SK-MEL-5 (cell line): Measurements from ENCODE around the genes DEFB112 and PKHD1.

DNA sequence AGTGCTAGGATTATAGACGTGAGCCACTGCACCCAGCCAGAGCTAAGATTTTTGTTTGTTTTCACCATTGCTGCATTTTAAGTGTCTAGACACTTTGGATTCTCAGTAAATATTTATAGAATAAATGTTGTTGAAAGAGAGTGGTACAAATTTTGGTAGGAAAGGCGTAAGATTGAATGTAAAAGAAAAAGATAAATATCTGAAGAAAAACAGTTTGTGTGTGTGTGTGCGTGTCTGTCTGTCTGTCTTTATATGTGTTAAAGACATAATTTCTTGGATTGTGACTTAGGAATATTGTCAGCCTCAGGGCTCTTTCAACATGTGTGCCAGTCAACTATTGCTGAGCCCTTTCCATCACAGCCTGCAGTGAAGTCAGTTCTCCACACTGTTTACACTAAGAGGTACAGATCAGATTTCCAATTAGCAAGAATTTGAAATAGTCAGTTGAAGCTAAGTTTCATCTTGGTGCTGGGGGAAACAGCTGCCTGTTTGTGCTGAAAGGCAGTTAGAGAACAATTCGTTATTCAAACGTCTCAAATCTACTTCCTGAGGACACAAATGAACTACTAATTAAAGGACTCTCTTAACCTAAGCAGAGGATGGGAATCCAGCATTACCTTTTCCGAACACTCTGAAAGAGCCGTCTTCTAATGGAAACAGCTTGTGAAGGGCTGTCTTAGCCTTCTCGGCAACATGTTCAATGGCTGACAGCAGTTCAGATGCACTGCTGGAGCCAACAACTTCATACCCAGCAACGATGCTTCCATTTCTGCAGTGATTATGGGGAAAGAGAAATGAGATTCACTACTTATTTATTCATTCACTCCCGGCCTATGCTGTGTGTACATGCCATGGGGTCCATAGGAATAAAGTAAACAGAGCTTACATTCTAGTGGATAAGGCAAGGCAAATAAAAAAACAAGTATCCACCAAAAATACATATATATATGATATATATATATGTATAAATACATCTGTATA is 25.8 kb downstream of the ADGRF1 start:
RAMPAGE:
- cytosol, long total RNA, result no peak
- long total RNA, result no peak
- nucleus, long total RNA, result no peak

GRCh38 chr6:47076704-47077304 is 34.7 kb upstream of the ADGRF1 start:
RAMPAGE:
- cytosol, long total RNA, result no peak
- long total RNA, result no peak
- nucleus, long total RNA, result no peak

DNA sequence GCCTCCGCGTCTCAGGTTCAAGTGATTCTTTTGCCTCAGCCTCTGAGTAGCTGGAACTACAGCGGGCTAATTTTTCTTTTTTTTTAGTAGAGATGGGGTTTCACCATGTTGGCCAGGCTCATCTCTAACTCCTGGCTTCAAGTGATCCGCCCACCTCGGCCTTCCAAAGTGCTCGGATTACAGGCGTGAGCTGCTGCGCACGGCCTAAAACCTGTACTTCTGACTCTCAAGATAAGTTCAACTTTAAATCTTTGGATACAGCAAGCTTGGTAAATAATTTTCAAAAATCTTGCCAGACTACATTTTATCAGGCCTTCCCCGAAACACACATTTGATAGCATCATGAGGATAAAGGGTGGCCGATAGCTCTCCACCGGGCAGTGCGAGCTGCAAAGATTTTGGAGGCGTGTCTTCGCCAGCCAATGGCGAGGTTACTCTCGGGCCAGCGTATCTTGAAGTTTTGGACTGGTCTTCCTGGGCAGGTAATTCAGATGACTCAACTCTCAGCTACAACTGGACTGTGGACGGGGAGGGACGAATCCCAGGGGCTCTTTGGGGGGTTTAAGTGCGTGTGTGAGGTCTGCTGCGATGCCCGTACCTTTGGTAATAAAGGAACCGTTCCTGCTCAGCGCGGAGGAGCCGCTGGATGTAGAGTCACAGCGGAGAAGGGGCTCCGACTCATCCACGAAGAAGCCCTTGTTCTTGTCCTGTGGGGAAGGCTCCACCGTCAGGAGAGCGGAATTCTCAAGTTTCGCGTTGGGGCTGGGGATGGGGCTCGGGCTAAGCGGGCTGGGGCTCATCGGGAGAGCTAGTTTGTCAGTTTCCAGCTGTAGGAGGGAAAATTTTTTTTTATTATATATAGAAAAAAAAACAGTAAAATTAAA is 75.4 kb downstream of the TNFRSF21 start:
RAMPAGE:
- cytosol, long total RNA, result no peak
- long total RNA, result no peak
- nucleus, long total RNA, result no peak

DNA sequence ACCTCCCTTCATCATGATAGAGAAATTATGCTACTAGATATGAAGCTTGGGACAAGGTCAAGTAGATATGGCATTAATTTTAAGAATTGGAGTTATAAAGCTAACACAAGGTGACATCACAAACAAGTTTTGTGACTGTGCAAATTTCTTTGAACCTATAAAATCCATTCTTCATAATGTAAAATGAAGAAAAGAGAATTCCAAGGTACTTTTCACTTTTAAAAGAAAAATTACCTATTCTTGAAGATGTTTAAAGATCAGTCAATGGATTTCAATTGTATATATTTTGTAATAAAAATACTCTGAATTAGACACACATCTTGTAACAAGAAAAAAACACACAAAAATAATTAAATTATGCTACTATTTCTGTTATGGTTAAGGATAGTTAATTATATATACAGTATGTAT is 604.3 kb upstream of the PTCHD4 start:
RAMPAGE:
- cytosol, long total RNA, result no peak
- long total RNA, result no peak
- nucleus, long total RNA, result no peak

DNA sequence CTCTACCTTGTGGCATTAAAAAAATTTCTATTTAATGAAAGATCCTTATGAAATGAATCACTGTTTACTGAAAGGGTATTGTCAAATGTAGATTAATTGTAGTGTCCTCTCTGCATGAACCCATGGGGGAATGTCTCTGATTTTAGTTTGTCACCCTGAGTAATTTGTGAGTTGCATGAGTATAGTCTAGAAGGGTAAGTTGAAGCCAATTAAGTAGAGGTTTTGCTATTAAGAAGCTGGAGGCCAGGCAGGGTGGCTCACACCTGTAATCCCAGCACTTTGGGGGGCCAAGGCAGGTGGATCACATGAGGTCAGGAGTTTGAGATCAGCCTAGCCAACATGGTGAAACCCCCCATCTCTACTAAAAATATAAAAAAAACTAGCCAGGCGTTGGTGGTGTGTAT is 1.2 kb downstream of the GLYATL3 start:
RAMPAGE:
- cytosol, long total RNA, result no peak
- long total RNA, result no peak
- nucleus, long total RNA, result no peak

DNA sequence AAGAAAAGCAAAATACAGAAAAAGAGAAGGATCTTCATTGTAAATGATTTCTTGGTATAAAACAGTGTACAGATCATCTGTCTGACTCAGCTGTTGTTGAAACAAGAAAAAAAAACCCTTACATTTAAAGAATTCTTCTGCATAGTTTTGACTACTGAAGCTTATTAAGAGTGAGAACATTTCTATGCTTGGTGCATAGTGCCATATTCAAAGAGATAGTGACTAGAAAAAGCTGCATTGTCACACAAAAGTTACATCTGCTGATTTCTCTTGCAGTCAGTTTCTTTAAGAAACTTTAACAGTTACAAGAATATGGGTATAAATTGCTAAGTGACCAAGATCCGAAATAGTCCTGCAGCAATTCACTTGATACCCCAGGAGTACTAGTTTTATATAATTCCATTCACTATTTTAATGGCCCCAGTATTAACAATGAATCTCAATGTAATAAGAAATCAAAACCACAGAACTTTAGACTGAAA is at the start of gene DEFB112:
TSS of gene DEFB112 (minus strand) at position 98 of the 482 bp plus-strand sequence.
RAMPAGE:
- cytosol, long total RNA, result no peak
- long total RNA, result no peak
- nucleus, long total RNA, result no peak

GRCh38 chr6:50817339-50817618 is 1.4 kb upstream of the TFAP2B start:
RAMPAGE:
- cytosol, long total RNA, result no peak
- long total RNA, result no peak
- nucleus, long total RNA, result no peak

RAMPAGE:
- cytosol, long total RNA, result no peak
- long total RNA, result no peak
- nucleus, long total RNA, result no peak
Measured at GRCh38 chr6:50842386-50842705, 23.7 kb downstream of the TFAP2B start.

DNA sequence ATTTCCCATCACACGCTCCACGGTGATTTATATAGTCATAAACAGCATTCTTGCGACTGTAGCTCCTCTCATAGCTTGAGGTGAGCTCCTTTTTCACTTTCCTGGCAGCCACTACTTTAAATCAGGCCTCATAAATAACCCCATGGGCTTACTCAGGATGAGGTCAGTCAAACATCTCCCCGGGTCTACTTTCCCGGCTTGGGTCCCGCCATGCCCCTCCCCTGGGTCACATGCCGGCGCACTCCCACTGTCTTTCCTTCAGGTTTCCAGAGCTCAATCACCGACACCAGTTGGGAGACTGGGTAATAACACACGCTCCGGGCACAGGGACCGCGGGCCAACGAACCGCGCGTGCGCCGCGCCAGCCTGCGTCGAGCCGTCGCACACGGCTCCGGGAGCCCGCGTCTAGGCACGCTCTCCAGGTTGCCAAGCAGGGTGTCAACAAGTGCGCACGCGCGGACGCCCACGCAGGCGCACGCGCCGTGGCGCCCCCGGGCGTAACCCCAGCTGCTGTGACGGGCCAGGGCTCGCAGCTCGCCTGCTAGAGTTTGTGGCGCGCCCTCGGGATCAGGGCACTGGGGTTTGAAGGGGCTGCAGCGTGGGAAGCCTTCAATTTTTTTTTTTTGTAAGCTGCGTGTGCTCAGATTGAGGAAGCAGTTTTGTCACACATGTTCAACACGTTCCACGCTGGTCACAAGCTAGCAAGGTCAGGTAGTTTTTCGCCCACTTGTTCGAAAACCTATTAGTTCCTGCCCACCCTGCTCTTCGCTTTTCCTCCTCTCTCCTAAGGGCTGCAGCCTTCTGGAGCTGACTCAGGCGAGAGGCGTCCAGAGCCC is 31.7 kb downstream of the TFAP2B start:
RAMPAGE:
- cytosol, long total RNA, result no peak
- long total RNA, result no peak
- nucleus, long total RNA, result no peak

DNA sequence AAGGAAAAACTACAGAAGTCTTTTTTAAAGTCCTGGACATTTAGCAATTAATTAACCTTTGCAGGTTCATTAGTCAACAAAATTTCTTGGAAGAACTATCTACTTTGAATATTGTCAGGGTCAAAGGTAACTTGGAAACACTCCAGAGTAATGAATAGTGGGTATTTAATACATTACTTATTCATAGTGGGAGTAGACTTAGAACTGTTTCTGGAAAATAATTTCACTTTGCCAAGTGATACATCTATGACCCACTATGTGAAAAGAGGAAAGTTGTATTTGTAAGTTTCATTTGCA is 319.1 kb downstream of the TFAP2B start:
RAMPAGE:
- cytosol, long total RNA, result no peak
- long total RNA, result no peak
- nucleus, long total RNA, result no peak

RAMPAGE:
- cytosol, long total RNA, result no peak
- long total RNA, result no peak
- nucleus, long total RNA, result no peak
Measured at GRCh38 chr6:52087276-52087737, at the start of gene PKHD1. Gene PKHD1, minus strand, starts transcription at chr6:52087613.

RAMPAGE:
- cytosol, long total RNA, result no peak
- long total RNA, result no peak
- nucleus, long total RNA, result no peak
Measured at GRCh38 chr6:52305369-52305728, 20.8 kb upstream of the MCM3 start.

DNA sequence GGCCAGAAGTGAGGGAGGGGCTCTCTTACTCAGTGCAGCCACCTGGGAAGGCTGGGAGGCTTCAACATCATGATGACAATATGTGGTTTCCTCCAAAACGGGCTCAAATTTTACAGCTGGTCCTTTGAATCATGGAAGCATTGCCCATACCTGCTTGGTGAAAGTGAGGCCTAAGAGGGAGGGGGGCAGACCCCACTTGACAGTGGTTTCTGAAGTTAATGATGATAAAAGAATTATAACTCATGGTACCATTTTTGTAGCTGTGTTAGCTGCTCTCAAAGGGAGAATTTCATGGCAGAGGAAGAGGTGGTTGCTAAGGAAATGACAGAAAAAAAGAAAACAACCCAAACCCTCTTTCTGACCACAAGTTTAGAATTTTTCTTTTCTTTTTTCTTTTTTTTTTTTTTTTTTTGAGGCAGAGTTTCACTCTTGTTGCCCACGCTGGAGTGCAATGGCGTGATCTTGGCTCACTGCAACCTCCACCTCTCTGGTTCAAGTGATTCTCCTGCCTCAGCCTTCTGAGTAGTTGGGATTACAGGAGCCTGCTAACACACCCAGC is 22.3 kb upstream of the EFHC1 start:
RAMPAGE:
- cytosol, long total RNA, result no peak
- long total RNA, result no peak
- nucleus, long total RNA, result no peak

GRCh38 chr6:52504135-52505155 is 72.4 kb downstream of the TRAM2 start:
RAMPAGE:
- cytosol, long total RNA, result no peak
- long total RNA, result no peak
- nucleus, long total RNA, result no peak

GRCh38 chr6:52577115-52577782 is 389 bp upstream of the TRAM2 start:
RAMPAGE:
- cytosol, long total RNA, result no peak
- long total RNA, result no peak
- nucleus, long total RNA, result no peak

GRCh38 chr6:52663013-52663415 is 7.9 kb upstream of the TMEM14A start:
RAMPAGE:
- cytosol, long total RNA, result no peak
- long total RNA, result no peak
- nucleus, long total RNA, result no peak

RAMPAGE:
- cytosol, long total RNA, result no peak
- long total RNA, result no peak
- nucleus, long total RNA, result no peak
Measured at GRCh38 chr6:53287756-53288280, 60.9 kb downstream of the ELOVL5 start.

DNA sequence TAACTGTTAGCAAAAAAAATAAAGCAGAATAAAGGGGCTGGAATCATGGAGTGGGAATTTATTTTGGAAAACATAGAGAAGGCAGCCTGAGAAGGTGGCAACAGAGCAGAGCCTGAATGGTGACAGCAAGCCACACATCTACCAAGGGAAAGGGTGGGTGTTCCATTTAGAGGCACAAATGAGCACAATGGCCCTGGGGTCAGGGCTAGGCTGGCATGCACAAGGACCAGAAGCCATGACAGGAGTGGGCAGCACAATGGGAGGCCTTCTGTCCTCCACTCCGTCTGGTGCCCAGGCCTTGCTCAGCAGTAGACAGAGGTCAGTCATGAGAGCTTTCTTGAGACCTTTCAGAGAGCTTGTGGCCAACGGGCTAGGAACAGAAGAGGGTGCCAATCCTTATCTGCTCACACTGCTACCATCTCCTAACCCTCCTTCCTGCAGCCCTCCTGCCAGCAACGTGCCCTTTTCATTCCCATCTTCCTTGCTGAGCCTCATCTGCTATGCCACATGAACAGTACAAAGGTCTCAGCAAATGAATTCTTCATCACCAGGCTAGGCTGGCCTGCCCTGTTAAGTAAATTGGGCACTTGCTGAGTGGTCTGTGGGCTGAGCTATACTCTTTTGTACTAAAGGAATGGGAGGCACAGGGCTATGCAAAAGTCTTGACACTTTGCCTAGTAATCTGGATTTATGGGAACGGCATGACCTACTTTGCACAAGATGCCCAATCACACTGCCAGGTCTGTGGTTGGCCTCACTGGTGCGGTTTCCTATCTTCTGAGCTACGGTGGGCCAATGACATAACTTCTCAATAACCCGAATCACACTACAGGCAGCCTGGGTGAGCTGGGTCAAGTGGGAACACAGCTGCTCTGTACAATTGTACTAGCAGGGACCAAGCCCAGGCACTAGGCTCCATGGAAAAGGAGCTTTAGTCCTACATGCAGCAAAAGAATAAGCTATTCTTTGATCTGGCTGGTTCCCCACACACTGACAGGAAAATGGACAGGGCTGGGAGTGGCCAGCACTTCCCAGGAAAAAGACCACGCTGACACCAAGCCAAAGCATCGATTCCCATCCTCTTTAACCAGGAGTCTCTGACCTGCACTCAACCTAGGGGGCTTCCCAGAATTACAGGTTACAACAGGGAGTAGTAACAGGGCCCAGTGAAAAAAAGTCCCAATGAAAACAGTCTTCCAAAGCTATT is 47.9 kb downstream of the ELOVL5 start:
RAMPAGE:
- cytosol, long total RNA, result no peak
- long total RNA, result no peak
- nucleus, long total RNA, result no peak

DNA sequence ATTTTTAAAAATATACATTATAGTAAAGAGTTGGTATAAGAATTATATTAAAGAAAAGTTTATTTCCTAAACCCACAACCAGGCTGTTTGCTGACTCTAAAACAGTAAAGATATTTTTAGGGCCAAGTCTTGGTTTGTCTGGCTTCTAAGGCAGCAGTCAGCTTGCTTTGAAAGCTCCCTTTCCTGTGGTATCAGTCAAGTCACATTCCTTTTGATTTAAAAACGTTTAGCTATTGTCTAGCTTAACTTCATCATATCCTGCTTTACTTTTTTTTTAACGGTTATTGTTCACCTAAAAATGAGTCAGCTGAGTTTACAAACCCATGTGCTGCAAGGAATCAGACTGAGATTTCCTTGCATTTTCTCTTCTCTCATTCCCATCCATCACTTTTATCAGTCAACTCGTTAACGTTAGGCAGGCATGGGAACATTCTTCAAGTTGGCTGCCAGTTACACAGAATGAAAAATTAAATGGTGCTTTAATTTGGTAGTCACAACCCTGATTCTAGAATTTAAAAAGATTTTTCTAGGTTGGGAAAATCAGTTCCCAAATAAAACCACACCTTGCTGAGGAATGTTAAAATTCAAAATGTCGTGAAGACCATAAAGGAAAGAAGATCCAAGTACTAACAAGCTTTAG is 46.0 kb downstream of the ELOVL5 start:
RAMPAGE:
- cytosol, long total RNA, result no peak
- long total RNA, result no peak
- nucleus, long total RNA, result no peak

RAMPAGE:
- cytosol, long total RNA, result no peak
- long total RNA, result no peak
- nucleus, long total RNA, result no peak
Measured at GRCh38 chr6:53334979-53336119, 13.4 kb downstream of the ELOVL5 start.